Cardiac muscle cell (in vitro differentiated cells and primary cell): ENCODE results near the gene DAW1.

DNA sequence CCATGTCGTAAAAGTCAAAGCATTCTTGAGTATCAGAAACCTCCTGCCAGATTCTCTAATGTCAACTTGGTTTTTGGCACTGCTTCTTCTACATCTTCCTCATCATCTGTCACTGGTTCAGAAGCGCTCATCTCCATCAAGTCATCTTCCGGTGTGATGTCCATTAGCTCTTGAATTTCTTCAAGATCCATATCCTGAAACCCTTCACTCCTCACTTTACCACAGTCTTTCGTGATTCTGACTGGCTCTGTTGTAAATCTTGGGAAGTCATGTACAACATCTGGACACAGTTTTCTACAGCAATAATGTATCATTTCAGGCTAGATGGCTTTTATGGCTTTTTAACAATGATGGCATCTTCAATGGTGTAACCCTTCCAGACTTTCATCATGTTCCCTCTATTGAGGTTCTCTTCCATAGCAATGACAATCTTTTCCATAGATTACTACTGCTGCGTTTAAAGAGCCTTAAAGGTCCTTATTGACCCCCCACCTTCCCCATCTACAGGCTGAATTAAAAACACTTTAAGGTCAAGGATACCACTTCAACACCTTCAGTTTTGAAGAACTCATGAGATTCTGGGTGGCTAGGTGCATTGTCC lies 19.5 kb downstream of the CUL3 start:
- RAMPAGE, long total RNA: no peak
- RRBS: no CpG with 5 or more reads among the region's 5 CpGs

DNA sequence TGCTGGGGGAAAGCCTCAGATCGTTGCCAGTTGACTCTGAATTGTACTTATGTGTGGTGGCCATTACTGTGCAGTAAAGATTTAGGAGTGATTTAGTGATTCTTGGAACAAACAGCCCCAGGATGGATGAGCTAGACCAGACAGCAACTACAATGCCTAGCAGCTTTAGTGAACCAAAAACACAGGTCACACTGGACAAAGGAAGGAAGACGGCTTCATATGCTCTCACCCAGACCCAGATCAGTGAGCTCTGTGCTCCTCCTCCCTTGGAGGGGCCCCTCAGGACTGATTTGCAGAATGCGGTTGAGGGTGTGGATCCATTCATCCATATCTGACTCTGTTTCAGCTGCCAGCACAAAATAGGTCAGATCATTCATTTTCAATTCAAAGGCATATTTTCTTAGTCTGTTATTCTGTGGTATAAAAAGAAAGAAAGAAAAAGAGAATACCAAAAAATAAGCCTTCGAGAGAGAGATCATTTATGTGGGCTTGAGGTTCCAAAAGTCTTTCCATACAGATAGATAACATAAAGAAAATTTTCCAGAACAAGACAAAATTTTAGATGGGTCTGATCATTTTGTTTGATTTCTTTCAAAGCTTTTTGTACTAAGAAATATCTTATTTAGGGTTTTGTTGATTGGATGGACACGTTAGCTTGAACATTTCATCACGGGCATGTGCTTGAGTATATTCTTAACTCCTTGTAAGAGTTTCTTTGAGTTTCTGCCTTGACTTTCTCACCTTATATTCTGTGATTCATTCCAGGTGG lies 159.8 kb upstream of the CCDC195 start:
- RAMPAGE, long total RNA: no peak
- RRBS: no CpG with 5 or more reads among the region's 6 CpGs

GRCh38 chr2:224953153-224953686 lies 89.0 kb downstream of the DOCK10 start:
- RAMPAGE, long total RNA: no peak
- RRBS: no CpG with 5 or more reads among the region's 4 CpGs

DNA sequence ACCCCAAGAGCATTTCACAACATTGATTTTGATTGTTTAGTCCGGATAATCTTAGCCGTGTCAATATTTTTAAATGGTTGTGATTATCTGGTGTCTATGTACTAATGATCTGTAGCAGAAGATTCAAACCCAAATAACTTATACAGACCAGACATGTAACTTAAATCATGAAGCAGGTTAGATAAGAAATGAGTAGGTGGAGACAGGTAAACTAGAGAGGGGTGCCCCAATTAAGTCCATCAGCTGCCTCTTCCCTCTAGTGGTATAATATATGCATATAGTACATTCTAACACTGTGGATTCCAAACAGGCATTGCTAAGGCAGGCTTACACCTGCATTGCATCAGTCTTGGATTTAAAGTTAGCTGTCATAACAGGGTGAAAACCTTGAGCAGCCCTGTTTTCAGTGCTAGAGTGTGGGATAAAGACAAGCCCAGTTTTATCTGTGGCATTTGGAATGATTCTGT lies 63.4 kb downstream of the NYAP2 start:
- RAMPAGE, long total RNA: no peak
- RRBS: no CpG with 5 or more reads among the region's 2 CpGs

DNA sequence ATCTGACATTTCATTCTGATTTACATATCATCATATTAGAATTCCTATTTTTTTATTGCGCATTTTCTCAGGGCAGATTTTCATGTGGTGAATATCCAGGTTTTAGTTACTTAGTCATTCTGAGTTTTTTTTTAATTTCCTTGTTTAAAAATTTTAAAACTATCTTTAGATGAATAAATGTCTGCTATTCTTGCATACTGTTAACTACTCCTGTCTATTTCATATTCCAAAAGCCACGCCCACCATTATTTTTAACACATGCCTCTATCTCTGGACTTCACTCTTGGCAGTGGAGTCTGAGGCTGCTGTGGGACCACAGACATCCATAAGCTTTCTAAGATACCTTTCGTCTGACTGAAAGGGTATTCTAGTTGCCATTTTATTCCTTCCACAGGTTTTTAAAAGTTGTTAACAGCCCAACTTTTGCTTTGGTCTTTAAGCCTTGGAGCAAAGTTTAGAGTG lies 164.4 kb downstream of the IRS1 start:
- RAMPAGE, long total RNA: no peak
- RRBS: no CpG with 5 or more reads among the region's 3 CpGs

DNA sequence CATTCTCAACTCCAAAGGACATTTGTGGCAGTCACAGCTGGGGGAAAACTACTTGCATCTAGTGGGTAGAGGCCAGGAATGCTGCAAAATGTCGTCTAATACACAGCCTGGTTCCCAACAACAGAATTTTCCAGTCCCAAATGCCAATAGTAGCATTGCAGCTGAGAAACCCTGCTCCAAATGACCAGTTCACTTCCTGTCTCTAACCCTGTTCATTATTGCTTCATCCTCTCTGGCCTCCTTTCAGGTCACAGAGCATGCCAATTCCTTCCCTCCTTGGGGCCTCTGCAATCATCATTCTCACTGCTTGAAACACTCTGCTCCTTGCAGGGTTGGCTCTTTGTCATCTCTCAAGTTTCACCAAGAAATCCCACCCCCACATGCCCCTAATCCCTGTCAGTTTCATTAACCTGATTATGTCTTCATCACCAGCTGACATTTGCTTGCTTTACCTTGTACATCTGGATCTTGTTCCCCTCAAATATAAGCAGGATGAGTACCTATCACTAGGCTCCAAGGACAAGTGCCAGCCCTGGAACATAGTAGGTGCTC lies 139.0 kb downstream of the IRS1 start:
- RAMPAGE, long total RNA: no peak
- RRBS: no CpG with 5 or more reads among the region's 1 CpG

DNA sequence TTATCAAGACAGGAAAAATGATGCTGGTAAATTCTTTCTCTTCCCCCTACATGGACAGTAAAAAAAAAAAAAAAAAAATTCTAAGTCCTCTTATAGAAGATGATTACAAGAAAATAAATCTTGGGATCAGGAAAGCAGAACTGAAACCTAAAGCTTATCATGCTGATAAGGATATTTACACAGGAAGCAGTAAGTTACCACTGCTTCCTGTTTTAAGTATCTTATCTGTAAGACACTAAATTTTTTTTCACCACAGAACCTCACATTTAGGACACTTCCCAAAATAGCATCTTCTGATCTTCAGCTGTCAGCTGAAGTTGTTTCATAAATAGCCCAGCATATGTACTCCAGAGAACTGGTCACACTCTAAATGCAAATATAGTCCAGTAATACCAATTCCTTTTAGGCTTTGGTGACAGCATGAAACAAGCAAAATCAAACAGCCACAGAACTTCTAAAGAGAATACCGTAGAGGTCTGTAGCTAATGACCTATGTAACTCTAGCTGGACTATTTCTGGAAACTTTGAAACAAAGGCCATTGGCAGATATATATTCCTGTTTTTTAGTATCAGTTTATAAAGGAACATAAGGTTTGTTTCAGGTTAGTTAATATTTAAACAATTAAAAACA lies 26.9 kb downstream of the IRS1 start:
- RAMPAGE, long total RNA: no peak
- RRBS: no CpG with 5 or more reads among the region's 1 CpG

GRCh38 chr2:226794930-226796001 lies 4.4 kb downstream of the IRS1 start:
- RAMPAGE, long total RNA: no peak
- RRBS: 50% methylated on average over 10 of the region's 32 CpGs

- RAMPAGE, long total RNA: no peak
- RRBS: no CpG with 5 or more reads among the region's 16 CpGs
These were observed 1.6 kb downstream of the IRS1 start for GRCh38 chr2:226798034-226798319.

GRCh38 chr2:226875531-226876458 lies 39.9 kb downstream of the RHBDD1 start:
- RAMPAGE, long total RNA: no peak
- RRBS: no CpG with 5 or more reads among the region's 6 CpGs

- RAMPAGE, long total RNA: no peak
- RRBS: no CpG with 5 or more reads among the region's 16 CpGs
These were observed 63.7 kb downstream of the COL4A3 start for GRCh38 chr2:227227901-227228677.

GRCh38 chr2:227404620-227404928 lies 16.8 kb upstream of the SCYGR1 start:
- RAMPAGE, long total RNA: no peak
- RRBS: no CpG with 5 or more reads among the region's 1 CpG

DNA sequence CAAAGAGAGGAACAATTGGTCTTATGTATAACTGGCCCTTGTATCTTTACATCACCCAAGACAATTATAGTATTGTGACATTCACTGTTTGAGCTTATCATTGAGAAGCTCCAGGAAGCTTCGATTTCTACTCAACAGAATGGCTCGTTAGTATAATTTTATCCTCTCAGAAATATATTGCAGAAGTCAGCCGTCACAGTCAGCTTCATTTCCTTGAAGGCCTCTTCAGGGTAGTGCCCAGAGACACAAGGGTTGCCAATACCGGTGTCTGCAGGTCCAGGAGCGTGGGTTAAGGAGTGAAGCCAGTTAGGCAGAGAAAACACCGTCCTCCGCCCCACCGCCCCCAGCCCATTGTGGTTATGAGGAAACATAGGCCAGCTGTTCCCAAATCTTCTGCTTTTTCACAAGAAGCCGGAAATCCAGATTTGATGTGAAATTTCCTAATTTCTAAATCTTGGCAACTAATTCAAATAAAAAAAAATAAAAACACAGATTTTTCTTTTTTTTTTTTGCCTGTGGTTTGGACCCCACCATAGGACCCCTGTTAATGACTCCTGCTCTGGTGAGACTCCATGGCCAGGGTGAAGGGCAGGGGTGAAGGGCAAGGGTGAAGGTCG lies 28.4 kb upstream of the SCYGR1 start:
- RAMPAGE, long total RNA: no peak
- RRBS: no CpG with 5 or more reads among the region's 10 CpGs

DNA sequence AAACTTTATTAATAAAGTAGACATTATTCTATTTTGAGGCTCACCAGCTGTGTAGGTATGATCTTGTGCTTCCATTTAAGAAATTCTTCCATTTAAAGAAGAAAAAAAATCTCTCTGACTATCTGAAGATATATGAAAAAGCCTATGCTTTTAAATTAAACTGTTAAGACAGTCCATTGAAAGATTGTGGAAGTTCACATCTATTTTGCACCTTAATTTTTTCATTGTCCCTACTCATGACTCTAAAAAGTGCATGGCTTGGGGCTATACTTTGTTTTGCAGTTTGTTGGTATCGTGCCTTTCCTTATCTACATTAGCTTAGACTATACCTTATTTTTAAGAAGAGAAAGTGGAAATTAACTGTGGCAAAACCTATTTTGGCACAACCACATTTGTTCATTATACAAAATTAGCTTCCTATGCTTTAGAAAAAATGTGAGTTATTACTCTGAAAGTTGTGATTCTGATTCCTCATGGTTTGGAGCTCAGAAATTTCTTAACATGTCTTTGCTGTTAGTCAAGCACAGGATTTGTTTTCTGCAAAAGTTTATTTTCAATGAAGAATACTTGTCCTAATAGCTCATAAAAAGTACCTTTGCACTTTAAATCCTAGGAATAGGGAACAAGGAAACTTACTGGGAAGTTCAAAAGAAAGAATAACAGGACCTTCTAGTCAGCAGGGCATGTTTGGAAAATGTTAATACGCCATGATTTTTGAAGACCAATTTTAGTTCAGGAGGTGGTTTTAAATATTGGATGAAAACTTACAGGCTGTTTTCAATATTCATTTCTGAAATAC lies 38.2 kb upstream of the SCYGR2 start:
- RAMPAGE, long total RNA: no peak
- RRBS: no CpG with 5 or more reads among the region's 2 CpGs

- RAMPAGE, long total RNA: no peak
- RRBS: 3% methylated on average over 8 of the region's 45 CpGs
These were observed at the start of gene DAW1 for GRCh38 chr2:227871200-227872204. TSS of gene DAW1 (plus strand) at chr2:227871631.

DNA sequence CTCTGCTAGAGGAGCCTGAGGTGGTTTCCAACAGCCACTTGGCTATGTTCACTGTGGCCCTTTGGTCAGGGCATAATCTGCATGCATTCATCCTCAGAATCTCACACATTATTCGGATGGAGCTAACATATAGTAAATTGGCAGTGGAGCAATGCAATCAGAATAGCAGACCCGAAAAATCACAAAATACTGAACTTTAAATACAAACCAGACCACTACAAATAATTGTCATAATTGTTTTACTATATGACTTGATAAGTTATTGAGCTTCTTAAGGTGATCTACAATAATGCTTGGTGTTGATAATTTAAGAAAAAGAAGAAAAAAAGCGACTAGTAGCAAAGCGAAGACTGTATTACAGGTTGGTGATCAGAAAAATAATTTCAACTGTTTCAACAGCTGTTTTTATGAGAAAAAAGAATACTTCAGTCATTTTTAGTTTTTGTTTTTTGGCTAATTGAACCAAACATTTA lies 253.8 kb downstream of the PID1 start:
- RAMPAGE, long total RNA: no peak
- RRBS: no CpG with 5 or more reads among the region's 4 CpGs

DNA sequence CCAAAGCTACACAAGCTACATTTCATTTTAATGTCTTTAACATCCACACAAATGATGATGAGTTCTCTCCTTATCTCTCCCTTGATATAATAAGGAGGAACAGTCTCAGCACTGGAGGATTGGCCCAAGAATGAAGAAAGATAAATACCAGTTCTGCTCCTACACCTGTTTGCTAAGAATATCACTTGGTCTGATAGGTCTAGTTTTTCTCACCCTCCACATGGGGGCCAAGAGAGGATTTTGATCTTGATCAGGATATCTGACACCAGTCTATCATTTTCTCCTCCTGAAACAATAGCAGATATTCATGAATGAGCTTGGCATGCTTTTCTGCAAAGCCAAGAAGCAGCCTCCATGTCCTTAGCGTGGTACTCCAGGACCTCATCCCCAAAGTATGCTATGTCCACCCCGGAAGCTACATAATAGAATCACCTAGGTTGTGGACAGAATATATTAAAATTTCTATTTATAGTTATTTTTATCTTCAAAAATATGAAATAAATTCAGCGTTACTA lies 131.3 kb downstream of the PID1 start:
- RAMPAGE, long total RNA: no peak
- RRBS: no CpG with 5 or more reads among the region's 3 CpGs

- RAMPAGE, long total RNA: no peak
- RRBS: no CpG with 5 or more reads among the region's 7 CpGs
These were observed 116.5 kb downstream of the PID1 start for GRCh38 chr2:229154502-229155031.

GRCh38 chr2:229160334-229160645 lies 110.8 kb downstream of the PID1 start:
- RAMPAGE, long total RNA: no peak

DNA sequence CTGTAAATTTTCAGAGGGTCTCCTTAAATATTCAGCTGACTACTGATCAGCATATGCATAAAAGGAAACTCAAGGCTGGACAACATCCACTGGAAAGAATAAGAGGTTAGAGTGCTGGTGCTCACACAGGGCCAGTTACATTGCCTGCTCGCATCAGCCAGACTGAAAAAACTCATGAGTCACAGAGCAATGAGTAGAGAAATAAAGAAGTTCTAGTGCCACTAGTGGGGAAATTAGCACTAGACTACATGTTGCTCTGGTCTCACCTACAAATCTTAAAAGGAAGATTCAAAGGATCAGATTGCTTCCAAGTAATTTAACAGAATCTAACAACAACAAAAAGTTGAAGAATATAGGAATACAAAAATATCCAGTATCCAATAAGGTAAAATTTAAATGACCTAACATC lies 106.2 kb downstream of the PID1 start:
- RAMPAGE, long total RNA: no peak
- RRBS: no CpG with 5 or more reads among the region's 1 CpG